Skeletal muscle tissue (tissue), 7 donors: Measurements from ENCODE around the genes ZDHHC11B, NKD2, SLC12A7 and TERT.

- PRO-cap, 3 experiments: peak in 2 of 3 experiments; most common plus-strand start chr5:169698 (in 2)
- RAMPAGE, long total RNA: no peak
- RRBS, 2 experiments: 49 to 50% methylated on average over 11 of the region's 35 CpGs
Measured at GRCh38 chr5:169103-169800, 22.0 kb upstream of the LRRC14B start.

GRCh38 chr5:196998-197465, 5.7 kb downstream of the LRRC14B start:
- PRO-cap, 3 experiments: peak in 1 of 3 experiments; most common plus-strand start chr5:197259 (in 1)
- RAMPAGE, long total RNA: no peak
- RRBS, 2 experiments: no CpG with 5 or more reads among the region's 20 CpGs

DNA sequence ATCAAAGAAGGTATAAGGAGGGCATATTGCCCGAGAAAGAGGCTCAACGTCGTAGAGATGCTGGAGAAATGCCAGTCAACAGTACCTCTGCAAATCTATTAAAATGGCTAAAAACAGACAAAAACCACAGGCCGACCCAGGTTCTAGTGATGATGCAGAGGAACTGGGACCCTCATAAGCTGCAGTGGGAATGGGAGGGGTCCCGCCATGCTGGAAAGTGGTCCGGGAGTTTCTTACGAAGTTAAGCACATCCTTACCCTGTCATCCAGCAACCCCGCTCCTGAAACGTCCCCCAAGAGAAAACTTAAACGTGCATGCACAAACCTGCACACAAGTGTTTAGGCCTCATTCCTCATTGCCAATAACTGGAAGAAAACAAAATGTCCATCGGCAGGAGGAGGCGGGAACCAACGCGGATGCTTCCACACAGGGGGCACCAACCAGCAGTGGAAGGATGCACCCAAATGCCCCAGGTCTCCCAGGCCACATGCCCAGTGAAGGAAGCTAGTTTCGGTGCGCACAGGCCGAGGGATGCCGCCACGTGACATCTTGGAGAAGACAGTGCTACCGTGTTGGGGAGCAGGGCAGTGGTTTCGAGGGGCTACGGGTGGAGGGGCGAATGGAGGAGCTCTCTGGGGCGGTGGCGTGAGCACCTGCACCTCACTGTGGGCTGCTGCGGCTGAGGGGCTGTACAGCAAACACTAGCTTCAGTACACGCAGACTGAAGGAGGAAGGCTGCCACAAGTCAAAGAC, 23.1 kb downstream of the PDCD6 start:
- PRO-cap, 3 experiments: no peak in any of the 3 experiments
- RAMPAGE, long total RNA: no peak
- RRBS, 2 experiments: no CpG with 5 or more reads among the region's 27 CpGs

GRCh38 chr5:399383-399623, 43.7 kb upstream of the EXOC3 start:
- PRO-cap, 3 experiments: no peak in any of the 3 experiments
- RAMPAGE, long total RNA: no peak
- RRBS, 2 experiments: no CpG with 5 or more reads among the region's 8 CpGs

GRCh38 chr5:444629-445201, 1.7 kb downstream of the EXOC3 start:
- PRO-cap, 3 experiments: no peak in any of the 3 experiments
- RAMPAGE, long total RNA: no peak
- RRBS, 2 experiments: no CpG with 5 or more reads among the region's 8 CpGs

DNA sequence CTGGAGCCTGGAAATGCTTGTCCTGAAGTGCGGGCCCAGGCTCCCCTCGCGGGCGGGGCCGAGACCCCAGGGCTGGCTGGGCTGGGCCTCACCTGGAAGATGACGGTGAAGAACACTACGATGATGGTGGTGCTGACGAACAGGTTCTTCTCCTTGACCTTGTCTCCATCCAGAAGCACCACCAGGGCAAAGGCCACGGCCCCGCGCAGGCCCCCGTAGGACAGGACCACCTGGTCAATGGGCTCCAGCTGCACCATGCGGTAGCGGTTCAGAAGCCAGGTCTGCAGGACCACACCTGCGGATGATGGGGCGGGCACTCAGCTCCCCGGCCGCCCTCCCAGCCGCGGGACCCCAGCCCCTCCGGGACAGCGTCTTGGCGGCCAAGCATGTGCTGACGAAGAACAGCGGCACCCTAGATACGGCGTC, 39.5 kb downstream of the EXOC3 start:
- PRO-cap, 3 experiments: no peak in any of the 3 experiments
- RAMPAGE, long total RNA: no peak
- RRBS, 2 experiments: 83 to 86% methylated on average over 9 of the region's 27 CpGs

GRCh38 chr5:548104-548728, 24.0 kb upstream of the SLC9A3 start:
- PRO-cap, 3 experiments: no peak in any of the 3 experiments
- RAMPAGE, long total RNA: no peak
- RRBS, 2 experiments: no CpG with 5 or more reads among the region's 15 CpGs

- PRO-cap, 3 experiments: no peak in any of the 3 experiments
- RAMPAGE, long total RNA: no peak
- RRBS, 2 experiments: 85 to 89% methylated on average over 10 of the region's 20 CpGs
Measured at GRCh38 chr5:554997-555466, 30.8 kb upstream of the SLC9A3 start.

GRCh38 chr5:624628-625161, 12.6 kb downstream of the CEP72 start:
- PRO-cap, 3 experiments: no peak in any of the 3 experiments
- RAMPAGE, long total RNA: no peak
- RRBS, 2 experiments: 79 to 82% methylated on average over 6 of the region's 21 CpGs

- PRO-cap, 3 experiments: no peak in any of the 3 experiments
- RAMPAGE, long total RNA: no peak
- RRBS, 2 experiments: 31 to 33% methylated on average over 8 to 10 of the region's 38 CpGs
Measured at GRCh38 chr5:670881-671896, 22.0 kb downstream of the TPPP start.

- PRO-cap, 3 experiments: peak in 3 of 3 experiments; most common plus-strand start chr5:784878 (in 3); most common minus-strand start chr5:784722 (in 3)
- RAMPAGE, long total RNA: no peak
- RRBS, 2 experiments: 2% methylated on average over 5 to 12 of the region's 105 CpGs
Measured at GRCh38 chr5:784487-785333, at the start of gene ZDHHC11B. Gene ZDHHC11B (minus strand): TSS chr5:784729.

DNA sequence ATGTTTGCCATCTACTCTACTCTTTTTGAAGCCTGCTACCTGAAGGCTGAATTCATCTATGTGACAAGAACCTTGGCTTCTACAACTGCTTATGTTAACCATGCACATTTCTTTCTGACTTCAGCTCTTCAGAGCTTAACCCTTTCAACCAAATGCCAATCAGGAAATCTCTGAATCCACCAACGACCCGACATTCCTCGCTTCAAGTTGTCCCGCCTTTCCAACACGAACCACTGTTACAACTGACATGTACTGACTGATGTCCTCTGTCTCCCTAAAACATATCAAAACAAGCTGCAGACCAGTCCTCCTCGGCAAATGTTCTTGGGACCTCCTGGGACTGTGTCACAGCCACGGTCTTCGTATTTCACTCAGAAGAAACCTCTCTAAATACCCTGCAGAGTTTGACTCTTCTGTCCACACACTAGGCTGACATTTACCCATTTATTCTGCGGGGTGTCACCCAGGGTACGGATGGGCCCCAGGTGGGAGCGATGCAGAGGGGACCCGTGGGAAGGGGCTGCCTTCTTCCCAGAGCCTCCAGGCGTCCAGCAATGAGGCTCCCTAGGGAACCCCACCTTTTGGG, 18.9 kb upstream of the ZDHHC11 start:
- PRO-cap, 3 experiments: no peak in any of the 3 experiments
- RAMPAGE, long total RNA: no peak
- RRBS, 2 experiments: no CpG with 5 or more reads among the region's 13 CpGs

DNA sequence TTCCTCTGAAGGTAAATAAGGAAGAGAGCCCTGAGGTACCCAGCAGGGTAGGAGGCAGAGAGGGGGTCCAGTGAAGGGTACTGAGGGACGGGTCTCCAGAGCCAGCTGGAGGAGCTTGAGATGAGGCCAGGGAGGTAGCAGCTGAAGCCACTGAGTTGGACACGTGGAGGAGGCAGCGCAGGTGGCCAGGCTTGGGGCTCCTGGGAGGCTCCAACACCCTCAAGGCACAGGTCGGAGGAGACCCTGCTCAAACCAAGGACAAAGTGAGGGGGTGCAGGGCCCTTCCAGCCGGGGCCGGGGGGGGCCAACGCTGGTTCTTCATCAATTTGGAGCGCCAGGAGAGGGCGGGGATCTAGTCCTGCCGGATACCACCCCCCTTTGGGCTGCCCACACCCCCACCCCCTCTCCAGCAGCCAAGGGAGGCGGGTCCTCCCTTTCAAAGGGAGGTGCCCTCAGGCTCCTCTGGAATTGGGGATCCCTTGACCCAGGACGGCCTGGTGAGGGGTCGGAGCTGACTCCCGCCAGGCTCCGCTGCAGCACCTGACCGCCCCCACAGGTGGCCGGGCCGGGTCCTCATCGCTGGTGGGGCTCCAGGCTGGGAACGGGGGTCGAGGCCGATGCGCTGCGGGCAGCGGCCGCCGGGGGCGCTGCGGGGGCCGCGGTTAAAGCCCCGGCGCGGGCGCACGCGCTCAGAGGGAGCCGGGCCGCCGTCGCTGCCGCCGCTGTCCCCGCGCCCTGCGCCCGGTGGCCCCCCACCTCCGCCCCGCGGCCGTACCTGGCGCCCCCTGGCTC, at the start of gene NKD2:
TSS of gene NKD2 (plus strand) at position 692 of the 792 bp plus-strand sequence.
- PRO-cap, 3 experiments: peak in 3 of 3 experiments; most common plus-strand start position 692 of the sequence (in 3)
- RAMPAGE, long total RNA: no peak
- RRBS, 2 experiments: 3 to 4% methylated on average over 29 of the region's 52 CpGs

- PRO-cap, 3 experiments: no peak in any of the 3 experiments
- RAMPAGE, long total RNA: no peak
- RRBS, 2 experiments: 90 to 92% methylated on average over 7 of the region's 32 CpGs
Measured at GRCh38 chr5:1057938-1058600, 49.5 kb downstream of the NKD2 start.

DNA sequence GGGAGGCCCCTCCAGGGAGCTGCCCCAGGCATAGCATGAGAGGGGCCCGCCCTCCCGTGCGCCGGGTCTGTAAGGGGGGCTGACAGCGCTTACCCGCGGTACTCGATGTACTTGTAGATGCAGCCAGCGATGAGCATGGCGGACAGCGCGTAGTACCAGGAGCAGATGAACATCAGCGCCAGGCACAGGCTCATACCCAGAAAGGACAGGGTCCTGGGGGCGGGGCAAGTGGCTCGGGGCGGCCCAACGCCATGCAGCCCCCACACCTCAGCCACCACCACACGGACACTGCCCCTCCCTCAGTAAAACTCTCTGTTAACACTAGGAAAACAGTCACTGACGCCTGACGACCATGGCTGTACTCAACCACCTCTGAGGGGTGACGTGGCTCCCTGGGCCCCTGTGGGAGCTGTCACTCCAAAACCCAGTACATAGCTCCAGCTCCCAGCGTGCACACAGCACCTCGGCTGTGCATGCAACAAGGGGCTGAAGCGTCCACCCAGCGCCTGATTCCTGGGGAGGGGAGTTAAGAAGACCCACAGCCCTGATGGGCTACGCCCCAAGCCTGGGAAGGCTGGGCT, 36.5 kb downstream of the SLC12A7 start:
- PRO-cap, 3 experiments: no peak in any of the 3 experiments
- RAMPAGE, long total RNA: no peak
- RRBS, 2 experiments: no CpG with 5 or more reads among the region's 26 CpGs

DNA sequence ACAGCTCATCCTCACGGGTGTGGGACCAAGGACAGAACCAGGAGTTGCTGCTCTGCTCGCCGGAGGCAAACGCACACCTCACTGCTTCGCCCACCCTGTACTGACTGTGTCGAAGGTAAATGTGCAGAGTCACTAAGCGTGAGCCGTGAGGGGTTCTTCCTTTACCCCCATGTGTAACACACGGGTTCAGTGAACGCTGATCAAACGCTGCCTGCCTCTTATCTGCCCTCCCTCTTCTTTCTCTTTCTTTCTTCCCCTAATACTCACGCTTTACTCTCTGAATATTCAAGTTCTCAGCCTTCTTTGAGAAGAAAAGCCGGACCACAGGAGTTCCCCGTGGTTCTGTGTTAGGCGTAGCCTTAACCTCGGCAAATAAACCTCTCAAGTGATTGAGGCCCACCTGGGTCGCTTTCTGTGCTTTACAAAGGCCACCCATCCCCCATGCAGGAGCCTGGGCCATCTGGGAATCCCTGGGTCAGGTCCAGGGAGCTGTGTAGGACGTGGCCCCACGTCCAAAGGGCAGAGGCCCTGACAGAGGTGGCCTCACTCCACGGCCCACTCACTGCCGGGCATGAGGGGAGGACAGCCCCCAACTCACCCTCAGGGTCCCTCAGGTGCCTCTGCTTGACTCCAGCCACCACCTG, 4.8 kb downstream of the SLC12A7 start:
- PRO-cap, 3 experiments: no peak in any of the 3 experiments
- RAMPAGE, long total RNA: no peak
- RRBS, 2 experiments: no CpG with 5 or more reads among the region's 21 CpGs

DNA sequence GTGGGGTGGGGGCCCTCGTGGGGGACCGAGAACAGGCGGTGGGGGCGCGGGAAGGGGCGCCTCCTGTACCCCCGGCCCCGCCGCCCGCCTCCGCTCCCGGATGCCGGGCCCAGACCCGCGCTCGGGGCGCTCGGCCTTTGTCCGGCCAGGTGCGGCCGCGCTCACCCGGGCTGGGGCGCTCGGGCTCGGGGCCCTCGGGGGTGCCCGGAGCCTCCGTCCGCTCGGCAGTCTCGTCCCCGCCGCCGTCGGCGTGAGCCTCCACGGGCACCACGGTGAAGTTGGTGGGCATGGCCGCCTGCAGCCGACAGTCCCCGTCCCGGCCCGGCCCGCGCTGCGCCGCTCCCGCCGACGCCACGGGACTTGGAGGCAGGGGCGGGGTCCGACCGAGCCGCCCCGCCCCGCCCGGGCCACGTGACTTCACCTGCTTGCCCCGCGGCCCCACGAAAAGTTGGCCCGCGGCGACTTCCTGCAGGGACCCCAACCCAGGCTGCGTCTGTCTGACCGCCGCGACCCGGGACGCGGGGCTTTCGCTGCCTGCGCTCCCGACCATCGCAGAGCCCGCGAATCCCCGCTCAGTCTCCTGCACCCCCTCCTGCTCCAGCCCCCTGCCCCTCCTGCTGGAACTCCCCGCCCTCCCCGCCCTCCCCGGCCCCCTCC, at the start of gene SLC12A7:
TSS of gene SLC12A7 (minus strand) at position 361 of the 657 bp plus-strand sequence.
- PRO-cap, 3 experiments: peak in 3 of 3 experiments; most common minus-strand start position 335 of the sequence (in 3)
- RAMPAGE, long total RNA: no peak
- RRBS, 2 experiments: 2 to 3% methylated on average over 50 of the region's 83 CpGs

GRCh38 chr5:1127761-1128581, 16.1 kb upstream of the SLC12A7 start:
- PRO-cap, 3 experiments: no peak in any of the 3 experiments
- RAMPAGE, long total RNA: no peak
- RRBS, 2 experiments: no CpG with 5 or more reads among the region's 16 CpGs

DNA sequence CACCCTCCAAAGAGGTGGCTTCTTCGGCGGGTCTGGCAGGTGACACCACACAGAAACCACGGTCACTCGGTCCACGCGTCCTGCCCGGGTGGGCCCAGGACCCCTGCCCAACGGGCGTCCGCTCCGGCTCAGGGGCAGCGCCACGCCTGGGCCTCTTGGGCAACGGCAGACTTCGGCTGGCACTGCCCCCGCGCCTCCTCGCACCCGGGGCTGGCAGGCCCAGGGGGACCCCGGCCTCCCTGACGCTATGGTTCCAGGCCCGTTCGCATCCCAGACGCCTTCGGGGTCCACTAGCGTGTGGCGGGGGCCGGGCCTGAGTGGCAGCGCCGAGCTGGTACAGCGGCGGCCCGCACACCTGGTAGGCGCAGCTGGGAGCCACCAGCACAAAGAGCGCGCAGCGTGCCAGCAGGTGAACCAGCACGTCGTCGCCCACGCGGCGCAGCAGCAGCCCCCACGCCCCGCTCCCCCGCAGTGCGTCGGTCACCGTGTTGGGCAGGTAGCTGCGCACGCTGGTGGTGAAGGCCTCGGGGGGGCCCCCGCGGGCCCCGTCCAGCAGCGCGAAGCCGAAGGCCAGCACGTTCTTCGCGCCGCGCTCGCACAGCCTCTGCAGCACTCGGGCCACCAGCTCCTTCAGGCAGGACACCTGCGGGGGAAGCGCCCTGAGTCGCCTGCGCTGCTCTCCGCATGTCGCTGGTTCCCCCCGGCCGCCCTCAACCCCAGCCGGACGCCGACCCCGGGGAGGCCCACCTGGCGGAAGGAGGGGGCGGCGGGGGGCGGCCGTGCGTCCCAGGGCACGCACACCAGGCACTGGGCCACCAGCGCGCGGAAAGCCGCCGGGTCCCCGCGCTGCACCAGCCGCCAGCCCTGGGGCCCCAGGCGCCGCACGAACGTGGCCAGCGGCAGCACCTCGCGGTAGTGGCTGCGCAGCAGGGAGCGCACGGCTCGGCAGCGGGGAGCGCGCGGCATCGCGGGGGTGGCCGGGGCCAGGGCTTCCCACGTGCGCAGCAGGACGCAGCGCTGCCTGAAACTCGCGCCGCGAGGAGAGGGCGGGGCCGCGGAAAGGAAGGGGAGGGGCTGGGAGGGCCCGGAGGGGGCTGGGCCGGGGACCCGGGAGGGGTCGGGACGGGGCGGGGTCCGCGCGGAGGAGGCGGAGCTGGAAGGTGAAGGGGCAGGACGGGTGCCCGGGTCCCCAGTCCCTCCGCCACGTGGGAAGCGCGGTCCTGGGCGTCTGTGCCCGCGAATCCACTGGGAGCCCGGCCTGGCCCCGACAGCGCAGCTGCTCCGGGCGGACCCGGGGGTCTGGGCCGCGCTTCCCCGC, at the start of gene TERT:
TSS of gene TERT (minus strand) at position 1,045 of the 1,318 bp plus-strand sequence.
- PRO-cap, 3 experiments: no peak in any of the 3 experiments
- RAMPAGE, long total RNA: no peak
- RRBS, 2 experiments: 30 to 32% methylated on average over 51 to 55 of the region's 149 CpGs

DNA sequence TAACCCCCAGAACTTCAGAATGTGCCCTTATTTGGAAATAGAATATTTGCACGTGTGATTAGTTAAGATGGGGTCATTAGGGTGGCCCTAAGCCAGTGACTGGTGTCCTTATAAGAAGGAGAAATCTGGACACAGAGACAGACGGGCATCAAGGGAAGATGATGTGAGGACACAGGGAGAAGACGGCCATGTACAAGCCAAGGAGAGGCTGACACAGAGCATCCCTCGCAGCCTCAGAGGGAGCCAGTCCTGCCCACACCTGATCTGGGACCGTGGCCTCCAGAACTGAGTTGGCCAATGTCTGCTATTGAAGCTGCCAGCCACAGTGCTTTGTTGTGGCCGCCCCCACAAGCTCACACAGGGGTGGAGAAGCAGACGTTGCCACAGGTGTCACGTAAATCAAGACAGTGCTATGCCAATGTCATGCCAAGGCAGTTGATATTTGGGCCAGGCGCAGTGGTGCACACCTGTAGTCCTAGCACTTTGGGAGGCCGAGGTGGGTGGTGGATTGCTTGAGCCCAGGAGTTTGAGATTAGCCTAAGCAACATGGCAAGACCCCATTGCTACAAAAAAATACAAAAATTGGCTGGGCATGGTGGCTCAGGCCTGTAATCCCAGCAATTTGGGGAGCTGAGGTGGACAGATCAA, 17.3 kb upstream of the TERT start:
- PRO-cap, 3 experiments: no peak in any of the 3 experiments
- RAMPAGE, long total RNA: no peak
- RRBS, 2 experiments: no CpG with 5 or more reads among the region's 10 CpGs